PC-3 (cell line): ENCODE results near the gene HOXC4.

- RAMPAGE, long total RNA, result no peak
Observed at GRCh38 chr12:53353065-53353333, 16.8 kb upstream of the SP7 start.

DNA sequence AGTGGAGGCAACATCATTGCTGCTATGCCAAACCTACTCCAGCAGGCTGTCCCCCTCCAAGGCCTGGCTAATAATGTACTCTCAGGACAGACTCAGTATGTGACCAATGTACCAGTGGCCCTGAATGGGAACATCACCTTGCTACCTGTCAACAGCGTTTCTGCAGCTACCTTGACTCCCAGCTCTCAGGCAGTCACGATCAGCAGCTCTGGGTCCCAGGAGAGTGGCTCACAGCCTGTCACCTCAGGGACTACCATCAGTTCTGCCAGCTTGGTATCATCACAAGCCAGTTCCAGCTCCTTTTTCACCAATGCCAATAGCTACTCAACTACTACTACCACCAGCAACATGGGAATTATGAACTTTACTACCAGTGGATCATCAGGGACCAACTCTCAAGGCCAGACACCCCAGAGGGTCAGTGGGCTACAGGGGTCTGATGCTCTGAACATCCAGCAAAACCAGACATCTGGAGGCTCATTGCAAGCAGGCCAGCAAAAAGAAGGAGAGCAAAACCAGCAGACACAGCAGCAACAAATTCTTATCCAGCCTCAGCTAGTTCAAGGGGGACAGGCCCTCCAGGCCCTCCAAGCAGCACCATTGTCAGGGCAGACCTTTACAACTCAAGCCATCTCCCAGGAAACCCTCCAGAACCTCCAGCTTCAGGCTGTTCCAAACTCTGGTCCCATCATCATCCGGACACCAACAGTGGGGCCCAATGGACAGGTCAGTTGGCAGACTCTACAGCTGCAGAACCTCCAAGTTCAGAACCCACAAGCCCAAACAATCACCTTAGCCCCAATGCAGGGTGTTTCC is 2.8 kb downstream of the SP1 start:
- RAMPAGE, long total RNA, result no peak

DNA sequence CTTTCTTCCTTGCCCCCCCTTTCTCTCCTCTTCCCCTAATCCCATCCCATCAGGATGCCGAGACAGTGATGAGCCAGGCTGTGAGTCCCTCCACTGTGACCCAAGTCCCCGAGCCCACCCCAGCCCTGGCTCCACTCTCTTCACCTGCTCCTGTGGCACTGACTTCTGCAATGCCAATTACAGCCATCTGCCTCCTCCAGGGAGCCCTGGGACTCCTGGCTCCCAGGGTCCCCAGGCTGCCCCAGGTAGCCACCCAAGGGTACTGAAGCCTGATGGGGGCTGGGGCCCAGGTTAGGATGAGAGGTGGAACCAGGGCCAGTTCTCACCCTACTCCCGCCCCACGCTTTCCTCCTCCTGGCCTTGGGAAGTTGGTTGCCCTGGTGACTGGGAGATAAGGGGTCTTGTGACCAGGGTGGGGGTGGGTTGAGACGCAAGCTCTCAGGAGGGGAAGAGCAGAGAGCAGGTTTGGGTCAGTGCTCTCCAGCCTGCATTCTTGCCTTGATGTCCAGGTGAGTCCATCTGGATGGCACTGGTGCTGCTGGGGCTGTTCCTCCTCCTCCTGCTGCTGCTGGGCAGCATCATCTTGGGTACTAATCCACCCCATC is 1.1 kb downstream of the AMHR2 start:
- RAMPAGE, long total RNA, result no peak

- RAMPAGE, long total RNA, result no peak
Observed at GRCh38 chr12:53453918-53455174, 2.4 kb downstream of the PCBP2 start.

DNA sequence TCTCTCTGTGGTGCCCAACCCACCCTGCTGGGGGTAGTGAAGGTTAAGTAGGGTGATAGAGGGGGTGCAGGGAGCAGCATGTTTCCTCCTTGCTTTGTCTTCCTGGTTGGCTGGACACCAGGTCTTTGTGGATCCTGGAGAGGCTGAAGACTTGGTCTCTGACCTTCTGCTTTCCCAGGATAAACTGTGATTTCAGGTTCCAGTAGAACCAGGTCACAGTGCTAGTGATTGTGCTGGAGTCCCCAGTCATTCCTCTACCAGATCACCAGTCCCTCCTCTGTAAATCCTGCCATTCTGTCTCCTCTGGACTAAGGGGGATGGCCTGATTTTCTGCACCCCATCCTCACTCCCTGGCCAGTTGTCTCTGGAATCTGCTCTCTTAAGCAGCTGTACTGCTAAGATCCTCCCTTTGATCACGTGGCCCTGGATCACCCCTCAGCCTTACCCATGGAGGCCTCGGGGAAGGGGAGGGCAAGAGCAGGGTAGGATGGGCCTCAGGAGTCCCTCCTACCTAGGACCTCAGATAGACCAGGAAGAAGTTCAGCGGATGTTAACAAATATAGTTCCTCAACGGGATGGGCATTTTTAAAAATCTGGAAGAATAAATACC is 3.1 kb downstream of the MAP3K12 start:
- RAMPAGE, long total RNA, result no peak

DNA sequence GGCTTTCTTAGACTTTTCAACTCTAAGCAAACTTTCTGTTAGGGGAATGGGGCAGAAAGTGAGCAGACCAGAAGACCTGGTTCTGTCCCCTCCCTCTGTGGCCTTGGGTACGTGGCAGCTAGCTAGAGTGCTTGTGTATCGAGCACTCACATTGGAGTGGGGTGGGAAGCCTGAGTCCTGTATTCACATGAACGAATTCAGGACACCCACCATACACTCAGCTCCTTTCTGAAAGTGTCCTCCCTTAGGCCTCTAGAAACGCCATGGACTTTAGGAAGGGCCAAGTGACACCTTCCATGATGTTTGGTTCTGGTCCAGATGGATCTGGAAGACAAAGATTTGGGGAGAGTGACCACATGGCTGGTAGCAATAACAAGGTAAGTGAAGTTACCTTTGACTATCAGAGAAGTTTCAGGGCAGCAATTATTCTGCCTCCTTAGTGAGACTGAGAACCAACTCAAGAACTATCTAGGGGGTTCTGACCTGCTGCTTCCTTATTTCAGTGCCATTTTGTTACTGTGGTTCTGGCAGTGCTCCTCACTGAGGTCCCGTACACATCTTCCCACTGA is 6.9 kb upstream of the NPFF start:
- RAMPAGE, long total RNA, result no peak

DNA sequence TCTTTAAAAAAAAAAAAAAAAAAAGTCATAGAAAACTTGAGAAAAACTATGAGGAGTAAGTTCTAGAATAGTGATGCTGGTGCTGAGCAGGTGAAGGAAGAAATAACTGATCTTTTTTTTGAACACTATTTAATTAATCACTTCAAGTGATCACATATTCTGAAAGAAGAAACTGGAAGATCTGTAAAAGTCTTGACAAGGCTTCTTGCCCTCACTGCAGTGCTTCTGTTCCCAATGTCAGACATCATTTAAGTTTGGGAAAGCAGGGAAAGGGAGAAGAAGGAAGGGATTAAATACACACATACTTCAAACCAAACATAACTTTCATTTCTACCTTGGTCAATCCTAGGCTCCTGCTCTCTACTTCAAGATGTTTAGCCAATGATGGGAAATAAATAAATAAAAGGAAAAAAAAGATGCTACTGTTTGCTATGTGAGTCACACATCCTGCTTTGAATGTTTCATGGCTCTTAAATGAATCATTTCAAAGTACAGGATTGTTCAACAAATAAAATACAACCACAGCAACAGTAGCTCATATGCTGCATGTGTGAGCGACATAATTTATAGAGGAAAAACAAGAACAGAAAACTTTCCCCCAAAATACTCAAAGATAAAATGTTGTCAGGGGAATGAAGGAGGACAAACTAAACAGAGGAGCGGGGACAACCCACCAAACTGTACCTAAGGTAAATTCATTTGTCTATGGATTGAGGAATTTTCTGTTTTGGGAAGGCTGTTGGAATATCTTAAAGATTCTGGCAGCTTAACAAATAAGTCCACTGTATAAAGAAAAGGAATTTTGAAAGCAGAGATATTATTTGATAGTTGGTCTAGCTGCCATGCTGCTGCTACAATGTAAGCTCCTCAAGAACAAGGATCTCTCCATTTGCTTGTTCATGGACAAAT is 54.3 kb upstream of the NPFF start:
- RAMPAGE, long total RNA, result no peak

DNA sequence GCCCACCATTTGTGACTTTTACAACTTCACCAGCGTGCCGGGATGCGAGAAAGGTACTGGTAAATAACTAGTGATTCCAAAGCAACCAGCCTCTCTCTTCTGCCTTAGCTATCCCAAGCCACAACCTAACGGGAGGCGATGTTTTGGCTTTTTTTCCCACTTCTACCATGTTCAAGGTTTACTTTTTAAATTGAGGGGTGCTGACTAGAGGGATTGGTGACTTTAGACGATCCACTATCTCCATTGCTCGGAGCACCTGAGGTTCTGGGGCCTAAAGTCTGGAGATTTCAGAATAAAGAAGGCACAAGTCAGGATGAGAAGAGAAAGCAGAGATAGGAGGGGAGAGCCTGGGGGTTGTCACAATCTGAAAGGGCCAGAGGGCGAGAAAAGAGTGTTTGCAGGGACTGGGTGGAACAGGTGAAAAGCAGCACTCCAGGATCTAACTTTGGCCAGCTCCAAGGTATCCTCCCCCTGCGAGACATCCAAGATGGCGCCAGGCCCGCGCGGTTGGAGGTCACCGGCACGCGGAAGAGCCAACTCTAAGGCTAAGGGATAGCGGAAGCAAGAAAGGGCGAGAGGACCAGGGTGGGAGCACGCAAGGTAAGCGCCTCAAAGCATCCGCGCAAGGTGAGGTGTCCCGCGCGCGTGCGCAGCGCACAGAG is 384 bp downstream of the ATP5MC2 start:
- RAMPAGE, long total RNA, result no peak

DNA sequence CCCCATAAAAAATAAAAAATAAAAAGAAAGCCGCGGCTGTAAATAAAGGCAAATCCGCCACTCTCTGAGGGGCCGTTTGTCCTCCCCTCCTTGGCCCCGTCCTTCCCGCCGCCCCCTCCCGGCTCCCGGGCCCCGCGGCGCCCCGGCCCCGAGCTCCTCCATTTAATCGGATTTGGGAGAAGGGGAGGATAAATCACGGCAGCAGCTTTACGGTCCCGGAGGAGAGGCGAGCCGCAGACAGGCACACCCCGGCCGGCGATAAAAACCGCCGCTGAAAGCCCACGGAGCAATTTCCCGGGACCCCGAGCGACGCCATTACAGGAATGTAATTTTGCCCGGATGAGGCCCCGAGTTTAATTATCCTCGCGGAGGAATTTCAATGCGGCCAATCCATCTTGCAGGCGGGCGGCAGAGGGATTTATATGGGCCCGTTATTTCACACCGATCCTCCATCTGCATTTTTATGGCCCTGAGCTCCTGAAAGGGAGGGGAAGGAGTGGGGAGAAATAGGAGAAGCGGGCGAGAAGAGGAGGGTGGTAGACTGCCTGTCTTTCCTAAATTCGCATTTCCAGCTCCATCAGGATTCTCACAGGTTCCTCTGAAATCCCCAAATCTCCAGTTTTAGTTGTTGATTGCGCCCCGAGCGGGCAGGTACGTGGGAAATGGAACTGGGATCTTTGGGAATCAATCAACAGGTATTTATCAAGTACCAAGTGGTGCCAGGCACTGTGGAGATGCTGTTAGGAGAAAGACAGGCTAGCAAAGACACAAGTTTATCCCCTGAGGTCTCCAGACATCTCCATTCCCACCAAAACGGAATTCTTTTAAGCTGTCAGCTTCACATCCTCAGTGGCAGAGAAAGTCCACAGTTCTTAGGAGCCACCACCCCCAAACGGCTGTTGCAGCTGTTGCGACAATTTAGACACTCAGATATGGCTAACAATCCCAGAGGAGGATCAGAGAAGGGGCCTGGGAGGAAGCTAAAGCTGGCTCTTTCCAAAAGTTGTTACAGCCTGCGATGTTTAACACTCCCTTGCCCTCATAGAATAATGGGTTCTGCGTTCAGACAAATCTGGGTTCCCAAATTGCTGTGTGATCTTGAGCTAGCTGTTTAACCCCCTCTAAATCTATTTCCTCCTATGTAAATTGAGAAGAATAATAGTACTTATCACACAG is 1.6 kb upstream of the ATP5MC2 start:
- RAMPAGE, long total RNA, result no peak

DNA sequence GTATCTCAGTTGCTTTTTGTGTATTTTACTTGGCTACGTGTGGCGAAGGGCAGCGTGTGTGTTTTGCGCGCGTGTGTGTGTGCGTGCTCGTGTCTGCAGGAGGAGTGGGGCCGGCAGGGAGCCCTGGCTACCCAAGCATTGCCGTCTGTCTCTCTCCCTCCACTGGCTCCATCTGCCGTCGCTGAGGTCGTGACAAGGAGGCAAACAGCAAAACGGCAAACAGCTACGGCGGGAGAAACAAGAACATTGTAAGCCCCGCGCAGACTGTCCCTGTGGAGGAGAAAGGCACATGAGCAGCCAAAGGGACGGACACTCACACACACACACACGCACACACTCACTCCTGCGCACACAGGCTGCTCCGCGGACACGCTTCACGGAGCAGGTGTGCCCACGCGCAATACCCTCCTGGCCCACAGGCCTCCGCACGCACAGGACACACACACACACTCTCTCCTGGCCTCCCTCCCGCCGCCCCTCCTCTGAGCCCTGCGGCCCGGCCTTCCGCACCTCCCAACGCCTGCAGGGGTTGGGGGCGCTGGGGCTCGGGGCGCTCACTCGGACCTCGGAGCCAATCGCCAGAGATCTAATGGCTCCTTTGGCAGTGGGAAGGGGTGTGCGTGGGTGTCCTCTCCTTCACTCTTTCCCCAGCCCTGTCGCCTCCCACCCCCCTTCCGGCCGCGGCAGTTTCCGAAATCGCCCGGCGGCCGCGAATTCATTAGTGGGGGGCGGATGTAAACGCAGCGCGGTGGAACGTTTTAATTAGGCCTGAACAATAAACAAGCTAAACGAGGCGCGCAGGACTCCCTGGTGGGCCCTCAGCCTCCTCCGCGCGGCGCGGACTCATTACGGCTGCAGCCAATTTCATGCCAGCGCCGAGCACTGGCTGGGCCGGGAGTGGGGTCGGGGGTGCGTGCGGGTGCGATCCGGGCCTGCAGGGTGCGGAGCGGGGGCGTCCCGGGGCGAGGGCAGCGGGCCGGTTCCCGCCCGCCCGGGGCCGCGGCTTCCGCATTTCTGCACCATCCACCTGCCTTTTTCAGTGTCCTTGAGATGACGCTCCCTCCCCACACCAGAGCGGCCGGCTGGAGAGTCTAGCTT is 23.8 kb upstream of the CALCOCO1 start:
- RAMPAGE, long total RNA, result no peak

DNA sequence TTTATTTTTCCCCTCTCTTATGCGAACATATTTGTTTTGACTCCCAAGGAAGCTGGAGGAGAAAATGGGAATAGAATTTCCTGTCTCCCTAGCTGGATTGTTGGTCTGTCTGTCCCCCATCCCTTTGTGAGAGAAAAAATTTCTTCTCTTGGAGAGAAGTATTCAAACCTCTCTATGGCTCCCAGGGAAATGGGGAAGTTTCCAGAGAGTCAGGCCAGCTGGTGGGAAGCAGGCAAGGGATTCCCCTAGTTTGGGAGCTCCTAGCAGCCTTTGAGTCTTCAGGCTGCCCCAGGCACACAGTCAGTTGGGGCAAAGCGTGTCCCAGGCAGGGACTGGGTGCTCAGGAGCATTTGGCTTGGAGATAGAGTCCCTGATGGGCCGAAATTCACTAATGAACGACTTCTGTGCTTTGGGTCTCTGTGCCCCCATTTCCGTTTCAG is 6.8 kb upstream of the HOXC9 start:
- RAMPAGE, long total RNA, result no peak

DNA sequence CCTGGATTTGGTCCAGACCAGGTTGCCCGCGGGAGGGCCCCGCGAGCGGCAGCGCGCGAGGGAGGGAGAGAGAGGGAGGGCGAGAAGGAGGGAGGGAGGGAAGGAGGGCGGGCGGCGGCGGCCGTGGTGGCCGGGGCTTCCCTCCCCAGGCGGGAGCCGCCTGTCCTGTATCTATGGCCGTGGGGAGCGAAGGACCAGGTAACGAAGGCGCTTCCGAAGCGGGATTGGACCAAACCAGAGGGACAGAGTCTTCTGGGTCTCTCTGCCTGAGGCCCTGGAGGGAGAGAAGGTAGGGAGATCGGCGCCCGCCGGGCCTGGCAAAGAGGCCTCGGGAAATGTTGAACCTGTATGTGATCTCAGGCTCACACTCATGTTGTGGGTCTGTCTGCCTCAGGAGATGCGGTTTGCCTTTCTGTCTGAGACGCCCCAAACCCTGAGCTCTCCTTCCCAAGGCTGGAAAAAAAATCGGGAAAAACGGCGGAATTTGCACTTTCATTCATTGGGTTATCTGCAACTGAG is 5.2 kb upstream of the HOXC9 start:
- RAMPAGE, long total RNA, result no peak

- RAMPAGE, long total RNA, result no peak
Observed at GRCh38 chr12:54002302-54003028, 2.5 kb downstream of the HOXC9 start.

- RAMPAGE, long total RNA, result no peak
Observed at GRCh38 chr12:54003029-54003443, 3.1 kb downstream of the HOXC9 start.

GRCh38 chr12:54032470-54032770 is 430 bp upstream of the HOXC5 start:
- RAMPAGE, long total RNA, result no peak

DNA sequence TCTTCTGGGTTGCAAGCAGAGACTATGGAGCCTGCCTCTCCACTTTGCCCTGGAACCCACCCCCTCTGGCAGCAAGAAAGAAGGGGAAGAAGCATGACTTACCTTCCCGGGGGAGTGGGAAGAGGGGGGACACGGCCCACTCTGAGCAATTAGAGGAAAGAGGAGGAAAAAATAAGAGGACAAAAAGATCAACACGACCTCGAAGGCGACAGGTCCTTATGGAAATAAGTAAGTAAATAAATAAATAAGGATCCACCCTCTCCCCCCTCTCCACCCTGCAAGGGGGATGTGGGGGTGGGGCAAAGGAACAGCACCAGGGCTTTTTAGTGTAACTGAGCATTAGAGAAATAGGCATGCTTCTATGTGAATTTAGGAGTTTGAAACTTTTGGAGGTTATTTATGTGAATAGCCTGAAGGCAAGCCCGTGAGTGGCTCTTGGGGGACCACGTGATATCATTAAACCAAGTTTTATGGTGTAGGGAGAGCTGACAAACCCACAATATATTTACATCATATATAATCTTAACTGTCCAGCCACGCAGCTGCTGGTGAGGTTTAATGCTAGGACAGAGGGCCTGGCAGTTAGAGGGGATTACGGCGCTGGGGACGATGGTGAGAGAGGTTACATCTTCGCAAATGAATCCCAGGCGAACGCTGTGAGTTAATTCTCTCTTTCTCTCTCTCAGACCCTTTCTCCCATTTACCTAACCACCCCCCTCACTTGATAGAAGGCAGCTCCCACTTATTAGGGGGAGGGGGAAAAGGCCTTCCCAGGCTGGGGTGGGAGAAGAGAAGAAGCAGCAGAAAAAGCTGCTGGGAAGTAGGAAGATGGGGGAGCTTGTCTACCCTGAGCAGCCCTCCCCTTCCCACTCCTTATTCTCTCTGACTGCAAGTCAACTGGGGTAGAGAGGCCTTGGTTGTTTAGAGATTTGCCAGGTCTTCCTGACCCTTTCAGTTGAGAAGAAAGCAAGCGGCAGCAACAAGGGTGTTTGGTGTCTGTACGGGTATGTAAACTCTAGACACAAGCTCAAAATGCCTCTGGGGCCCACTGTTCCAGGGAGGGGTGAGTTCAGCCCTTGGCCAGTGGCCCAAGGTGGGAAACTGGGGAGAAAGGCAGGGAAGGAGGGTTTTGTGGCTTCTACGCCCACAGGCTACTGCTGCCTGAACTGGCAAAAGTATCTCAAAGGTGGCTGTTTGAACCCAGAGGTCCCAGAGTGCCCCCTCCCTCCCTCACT is 4.9 kb downstream of the HOXC5 start:
- RAMPAGE, long total RNA, result no peak

- RAMPAGE, long total RNA, result no peak
Observed at GRCh38 chr12:54053568-54054388, at the start of gene HOXC4. Gene HOXC4 (plus strand): TSS chr12:54053835.

GRCh38 chr12:54125692-54127019 is 62.6 kb downstream of the SMUG1 start:
- RAMPAGE, long total RNA, result no peak

- RAMPAGE, long total RNA, result no peak
Observed at GRCh38 chr12:54174848-54175545, 13.8 kb downstream of the SMUG1 start.

DNA sequence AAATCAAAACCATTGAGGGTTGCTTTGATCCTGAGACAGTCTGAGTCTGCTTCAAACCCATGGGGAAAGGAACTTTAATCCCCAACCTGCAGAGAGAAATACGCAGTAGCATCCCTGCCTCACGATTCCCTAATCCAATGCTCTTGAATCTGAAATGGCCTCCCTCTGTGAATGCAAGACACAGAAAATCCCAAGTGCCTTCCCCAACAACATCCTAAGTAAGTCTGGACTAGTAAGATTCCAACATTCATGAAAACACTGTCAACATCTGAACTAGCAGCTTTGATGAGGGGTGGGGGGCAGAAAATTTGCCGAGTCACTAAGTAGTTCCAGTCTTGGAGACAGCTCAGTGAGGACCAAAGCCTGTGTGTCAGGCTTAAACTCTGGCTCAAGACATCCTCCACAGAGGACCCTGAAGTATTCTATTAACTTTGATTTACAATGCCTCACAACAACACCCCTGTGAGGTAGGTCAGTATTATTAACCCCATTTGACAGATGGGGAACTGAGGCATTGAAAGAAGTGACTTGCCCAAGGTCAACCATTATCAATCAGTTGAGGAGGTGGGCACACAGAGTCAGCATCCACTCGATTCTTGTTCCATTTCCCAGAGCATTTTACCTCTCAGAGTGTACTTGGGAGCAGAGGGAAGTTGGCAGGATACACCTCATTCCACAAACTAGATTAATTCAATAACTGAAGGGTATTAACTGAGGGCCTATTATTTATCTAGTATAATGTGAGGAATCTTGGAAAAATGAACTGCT is 43.4 kb upstream of the SMUG1 start:
- RAMPAGE, long total RNA, result no peak